ENCODE measurements around the genes LMCD1 and SSUH2.

GRCh38 chr3:5194648-5195519 is 7.4 kb downstream of the EDEM1 start:
- RRBS: no CpG with 5 or more reads among the region's 2 CpGs

GRCh38 chr3:5196947-5198273 is 9.9 kb downstream of the EDEM1 start:
- RRBS: no CpG with 5 or more reads among the region's 13 CpGs

DNA sequence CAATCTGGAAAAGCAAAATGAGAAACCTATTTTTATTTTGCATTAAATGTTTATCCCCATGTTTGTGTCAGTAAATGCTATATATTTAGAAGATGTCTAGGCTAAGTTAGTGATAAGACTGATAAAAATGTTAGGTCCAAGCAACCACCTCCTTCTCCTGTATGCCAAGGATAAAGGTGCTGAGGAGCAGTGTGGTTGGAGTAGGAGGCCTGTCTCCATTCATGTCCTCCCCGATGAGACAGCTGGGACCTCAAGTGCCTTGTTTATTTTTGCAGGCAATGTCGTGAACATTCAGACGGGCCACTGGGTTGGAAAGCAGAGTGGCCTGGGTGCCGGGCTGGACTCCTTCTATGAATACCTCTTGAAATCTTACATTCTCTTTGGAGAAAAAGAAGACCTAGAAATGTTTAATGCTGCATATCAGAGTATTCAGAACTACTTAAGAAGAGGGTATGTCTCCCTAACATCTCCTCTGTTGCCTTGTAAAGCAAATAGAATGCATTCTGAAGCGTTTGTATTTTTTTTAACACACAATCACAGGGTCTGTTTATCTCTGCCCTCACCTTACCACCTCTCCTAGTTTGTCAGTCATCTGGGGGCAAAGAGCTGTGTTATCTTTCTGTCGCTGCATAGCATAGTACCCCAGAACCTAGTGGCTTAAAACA is 17.4 kb downstream of the EDEM1 start:
- RRBS: no CpG with 5 or more reads among the region's 6 CpGs

- RRBS: no CpG with 5 or more reads among the region's 1 CpG
Measured at GRCh38 chr3:7739703-7740109, 761.9 kb upstream of the LMCD1 start.

GRCh38 chr3:8451494-8452010 is 50.1 kb upstream of the LMCD1 start:
- RRBS: no CpG with 5 or more reads among the region's 6 CpGs

- RRBS: no CpG with 5 or more reads among the region's 2 CpGs
Measured at GRCh38 chr3:8472476-8472822, 29.2 kb upstream of the LMCD1 start.

GRCh38 chr3:8488338-8488797 is 13.3 kb upstream of the LMCD1 start:
- RRBS: no CpG with 5 or more reads among the region's 3 CpGs

- RRBS: no CpG with 5 or more reads among the region's 14 CpGs
Measured at GRCh38 chr3:8500192-8501238, 1.1 kb upstream of the LMCD1 start.

- RRBS: under 1% methylated on average over 11 of the region's 54 CpGs
Measured at GRCh38 chr3:8501239-8502226, at the start of gene LMCD1. LMCD1 (plus strand) TSS chr3:8501823.

GRCh38 chr3:8509802-8510402 is 8.3 kb downstream of the LMCD1 start:
- RRBS: no CpG with 5 or more reads among the region's 7 CpGs

- RRBS: no CpG with 5 or more reads among the region's 19 CpGs
Measured at GRCh38 chr3:8554669-8555694, 53.4 kb downstream of the LMCD1 start.

- RRBS: no CpG with 5 or more reads among the region's 6 CpGs
Measured at GRCh38 chr3:8644650-8645031, at the start of gene SSUH2. SSUH2 (minus strand) TSS chr3:8644798.

DNA sequence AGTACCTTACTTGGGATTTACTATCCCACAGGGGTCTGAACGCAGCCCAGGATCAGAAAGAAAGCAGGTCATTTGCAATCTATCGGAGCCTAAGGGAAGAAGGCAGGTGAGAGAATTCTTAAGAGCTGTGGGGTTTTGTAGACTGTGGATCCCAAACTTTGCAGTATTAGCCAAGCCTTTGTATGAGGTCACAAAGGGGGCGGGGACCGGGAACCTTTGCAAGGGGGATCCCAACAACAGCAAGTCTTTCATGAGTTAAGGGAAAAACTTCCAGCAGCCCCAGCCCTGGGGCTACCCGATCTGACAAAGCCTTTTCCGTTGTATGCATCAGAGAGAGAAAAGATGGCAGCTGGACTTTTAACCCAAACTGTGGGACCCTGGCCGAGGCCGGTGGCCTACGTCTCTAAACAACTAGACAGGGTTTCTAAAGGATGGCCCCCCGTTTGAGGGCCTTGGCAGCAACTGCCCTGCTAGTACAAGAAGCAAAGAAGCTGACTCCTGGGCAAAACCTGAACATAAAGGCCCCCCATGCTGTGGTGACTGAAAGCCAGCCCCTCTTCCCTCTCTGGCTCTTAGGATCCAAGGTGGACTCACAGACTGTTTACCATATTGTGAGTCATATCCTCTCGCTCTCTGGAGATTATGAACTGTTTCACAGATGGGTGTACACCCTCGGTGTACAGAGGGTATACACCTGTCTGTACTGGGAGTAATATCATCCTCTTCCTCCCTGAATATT is 35.3 kb upstream of the SSUH2 start:
- RRBS: no CpG with 5 or more reads among the region's 12 CpGs

- RRBS: no CpG with 5 or more reads among the region's 9 CpGs
Measured at GRCh38 chr3:9102352-9102833, 139.1 kb upstream of the RAD18 start.

- RRBS: 3% methylated on average over 13 of the region's 61 CpGs
Measured at GRCh38 chr3:9135850-9136622, 113.4 kb downstream of the SRGAP3 start.

GRCh38 chr3:9250961-9251839 is 1.8 kb upstream of the SRGAP3 start:
- RRBS: no CpG with 5 or more reads among the region's 10 CpGs

- RRBS: no CpG with 5 or more reads among the region's 5 CpGs
Measured at GRCh38 chr3:9399566-9400532, 2.4 kb downstream of the SETD5 start.

DNA sequence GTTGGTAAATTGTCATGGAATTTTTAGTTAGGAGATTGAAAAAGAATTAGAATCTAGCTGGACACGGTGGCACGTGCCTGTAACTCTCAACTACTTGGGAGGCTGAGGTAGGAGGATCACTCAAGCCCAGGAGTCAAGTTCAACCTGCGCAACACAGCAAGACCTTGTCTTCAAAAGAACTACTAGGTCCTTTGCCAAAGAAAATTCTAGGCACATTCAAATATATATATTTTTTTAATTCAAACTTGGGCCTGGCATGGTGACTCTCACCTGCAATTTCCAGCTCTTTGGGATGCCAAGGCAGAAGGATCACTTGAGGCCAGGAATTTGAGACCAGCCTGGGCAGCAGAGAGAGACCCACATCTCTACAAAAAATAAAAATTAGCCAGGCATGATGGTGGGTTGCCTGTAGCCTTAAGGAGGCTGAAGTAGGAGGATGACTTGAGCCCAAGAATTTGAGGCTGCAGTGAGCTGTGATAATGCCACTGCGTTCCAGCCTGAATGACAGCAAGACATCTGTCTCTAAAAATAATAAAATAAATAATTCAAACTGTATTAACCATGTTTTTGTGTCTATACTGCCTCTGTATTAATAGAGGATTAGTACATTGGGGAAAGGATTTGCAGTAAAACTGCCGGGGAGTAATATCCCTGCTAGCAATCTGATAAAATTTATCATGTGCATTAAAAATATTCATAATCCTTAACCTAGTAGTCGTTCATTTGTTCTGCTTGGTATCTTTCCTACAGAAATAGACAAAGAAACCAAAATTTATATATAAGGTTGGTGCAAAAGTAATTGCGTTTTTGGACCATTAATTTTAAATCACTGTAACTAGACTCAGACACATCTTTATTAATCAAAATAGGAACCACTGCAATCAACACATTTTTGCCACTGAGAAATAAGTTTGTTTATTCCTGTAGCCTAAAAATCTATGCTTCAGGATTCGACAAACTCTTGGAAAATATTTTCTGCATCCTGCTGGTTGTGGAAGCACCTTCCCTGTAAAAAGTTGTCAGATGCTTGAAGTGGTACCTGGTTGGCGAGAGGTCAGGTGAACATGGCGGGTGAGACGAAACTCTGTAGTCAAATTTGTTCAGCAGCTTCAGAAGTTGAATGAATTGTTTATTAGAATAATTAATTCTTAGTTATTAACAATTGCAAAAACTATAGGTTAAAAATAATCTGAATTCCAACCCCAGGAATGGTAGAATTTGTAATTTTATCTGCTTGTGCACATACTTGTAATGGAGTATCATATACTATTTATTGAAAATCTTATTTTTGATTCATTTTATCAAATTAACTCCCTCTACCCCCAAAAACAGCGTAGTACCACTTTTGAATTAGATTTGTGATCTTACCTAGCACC is 61.2 kb downstream of the SETD5 start:
- RRBS: no CpG with 5 or more reads among the region's 12 CpGs

- RRBS: no CpG with 5 or more reads among the region's 7 CpGs
Measured at GRCh38 chr3:9765835-9766562, 3.7 kb downstream of the CAMK1 start.